Metanephros (tissue), 2 donors: Measurements from ENCODE around the gene OSTM1.

- RAMPAGE, long total RNA, result no peak
These were observed 135.2 kb downstream of the QRSL1 start for GRCh38 chr6:106764394-106765122.

DNA sequence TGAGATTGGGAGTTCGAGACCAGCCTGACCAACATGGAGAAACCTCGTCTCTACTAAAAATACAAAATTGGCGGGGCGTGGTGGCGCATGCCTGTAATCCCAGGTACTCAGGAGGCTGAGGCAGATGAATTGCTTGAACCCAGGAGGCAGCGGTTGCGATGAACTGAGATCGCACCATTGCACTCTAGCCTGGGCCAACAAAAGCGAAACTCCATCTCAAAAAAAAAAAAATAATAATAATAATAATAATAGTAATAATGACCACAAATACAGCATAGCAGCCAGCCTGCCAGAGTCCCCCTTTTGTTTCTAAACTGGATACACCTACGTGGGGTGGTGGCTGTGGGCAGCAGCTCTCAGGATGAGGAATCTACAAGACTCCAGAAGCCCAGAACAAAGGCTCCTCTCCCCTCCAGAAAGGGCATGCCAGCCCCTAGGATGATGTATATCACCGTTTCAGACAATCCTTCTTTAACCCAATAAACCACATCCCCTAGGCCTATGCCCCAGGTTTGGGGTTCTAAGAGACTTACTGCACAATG is 155.8 kb downstream of the QRSL1 start:
- RAMPAGE, long total RNA, result no peak

DNA sequence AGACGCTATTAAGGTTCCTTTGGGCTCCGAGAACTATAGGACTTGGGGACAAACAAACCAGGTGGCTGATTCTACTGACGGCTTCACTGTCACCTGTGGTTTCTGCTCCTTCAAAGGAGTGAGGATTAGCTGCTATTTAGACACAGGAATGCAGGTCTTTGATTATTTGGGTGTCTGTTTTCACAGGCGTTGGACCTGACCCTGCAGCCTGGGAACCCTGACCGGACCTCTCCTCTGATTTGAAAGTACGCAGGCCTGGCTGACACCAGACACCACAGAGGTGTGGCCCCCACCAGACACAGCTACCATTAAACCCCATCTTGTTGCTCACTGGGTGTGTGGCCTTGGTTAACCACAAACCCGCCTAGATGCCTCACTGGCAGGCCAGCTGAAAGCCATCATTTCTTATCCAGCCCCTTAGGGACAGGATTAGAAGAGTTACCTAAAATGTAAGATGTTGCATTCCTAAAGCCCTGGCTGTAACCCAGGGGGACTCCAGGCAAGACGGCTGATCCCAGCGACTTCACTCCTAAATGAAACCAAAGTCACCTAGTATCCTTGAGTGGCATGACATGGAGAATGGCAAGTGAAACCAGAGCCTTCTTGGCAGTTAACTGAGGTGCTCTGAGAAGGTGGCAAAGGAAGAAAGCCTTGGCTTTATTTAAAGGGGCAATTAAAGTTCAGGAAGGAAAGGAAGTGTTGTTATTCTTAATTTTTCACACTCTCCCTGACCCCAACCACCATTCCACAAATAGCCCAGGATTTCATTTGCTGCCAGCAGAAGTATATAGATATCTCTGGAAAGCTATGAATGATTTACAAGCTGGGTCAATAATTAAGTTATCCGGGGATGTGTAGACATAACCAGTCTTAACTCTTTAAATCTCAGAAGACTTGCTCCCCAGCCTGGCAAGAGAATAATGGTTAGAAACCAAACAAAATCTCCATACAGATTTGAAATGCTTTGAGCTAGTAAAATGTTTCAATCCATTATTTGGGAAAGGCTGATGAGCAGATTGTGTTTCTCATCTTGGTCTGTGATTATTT is 169.9 kb downstream of the QRSL1 start:
- RAMPAGE, long total RNA, result no peak

- RAMPAGE, long total RNA, result no peak
These were observed 100.1 kb downstream of the CD24 start for GRCh38 chr6:106874335-106874824.

DNA sequence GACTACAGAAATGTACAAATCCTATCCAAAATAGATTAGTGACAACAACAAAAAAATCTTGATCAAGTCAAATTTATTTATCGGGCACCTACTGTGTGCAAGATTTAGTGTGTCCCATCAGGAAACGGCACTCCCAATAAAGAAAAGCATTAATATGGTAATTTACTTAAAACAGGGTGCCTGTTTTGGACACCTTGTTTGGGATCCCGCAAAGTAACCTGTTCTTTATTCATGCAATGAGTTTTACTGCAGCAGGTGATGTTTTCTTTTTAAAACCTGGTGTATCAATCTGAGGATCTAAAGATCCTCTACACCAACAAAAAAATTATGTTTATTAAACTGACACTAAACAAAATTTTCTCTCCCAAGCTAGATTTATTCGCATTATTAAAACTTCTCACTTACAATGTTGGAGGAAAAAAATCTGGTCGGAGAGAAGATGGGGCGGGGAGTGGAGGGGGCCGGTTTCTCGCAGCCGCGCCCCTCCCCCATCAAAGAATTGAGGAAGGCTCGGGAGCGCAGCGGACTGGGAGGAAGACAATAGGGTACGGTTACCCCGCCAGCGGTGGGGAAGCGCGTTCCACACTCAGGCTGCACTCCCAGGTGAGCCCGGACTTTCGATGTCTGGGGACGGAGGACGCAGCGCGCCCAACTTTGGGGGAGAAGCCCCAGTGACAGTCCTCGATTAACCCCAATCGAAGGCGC is 1.5 kb downstream of the CD24 start:
- RAMPAGE, long total RNA, result no peak

GRCh38 chr6:107114045-107115196 is 894 bp downstream of the BEND3 start:
- RAMPAGE, long total RNA, result no peak

- RAMPAGE, long total RNA, result no peak
These were observed 431 bp upstream of the PDSS2 start for GRCh38 chr6:107459636-107460354.

GRCh38 chr6:107541897-107542486 is 52.1 kb downstream of the SOBP start:
- RAMPAGE, long total RNA, result no peak

- RAMPAGE, long total RNA, result no peak
These were observed 119.7 kb downstream of the SCML4 start for GRCh38 chr6:107704256-107705049.

- RAMPAGE, long total RNA, result no peak
These were observed 12.3 kb downstream of the SCML4 start for GRCh38 chr6:107811770-107812308.

DNA sequence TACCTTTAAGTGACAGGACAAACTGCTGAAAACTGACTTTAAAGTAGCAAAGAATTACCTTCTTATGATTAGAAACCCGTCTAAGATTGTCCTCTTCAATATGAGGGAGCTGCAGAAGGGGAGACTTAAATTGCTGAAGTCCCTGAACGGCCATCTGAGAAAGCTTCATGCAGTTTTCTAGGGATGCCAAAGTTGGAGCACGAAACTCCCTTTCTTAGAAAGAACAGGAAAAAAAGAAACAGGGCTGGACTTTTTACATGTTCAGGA is 55.3 kb downstream of the SEC63 start:
- RAMPAGE, long total RNA, result no peak

DNA sequence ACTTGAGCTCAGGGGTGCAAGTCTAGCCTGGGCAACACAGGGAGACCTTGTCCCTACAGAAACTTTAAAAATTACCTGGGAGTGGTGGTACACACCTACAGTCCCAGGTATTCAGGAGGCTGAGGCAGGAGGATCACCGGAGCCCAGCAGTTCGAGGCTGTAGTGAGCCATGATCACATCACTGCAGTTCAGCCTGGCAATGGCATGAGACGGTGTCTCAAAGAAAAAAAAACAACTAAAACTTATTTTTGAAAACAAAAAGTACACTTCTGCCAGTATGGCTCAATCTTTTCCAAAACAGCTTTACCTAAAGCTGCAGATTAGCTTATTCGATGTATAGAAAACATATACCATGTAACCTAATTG is 19.0 kb downstream of the SEC63 start:
- RAMPAGE, long total RNA, result no peak

- RAMPAGE, long total RNA, result no peak
These were observed 43.8 kb upstream of the SEC63 start for GRCh38 chr6:108001941-108002140.

GRCh38 chr6:108043307-108044199 is 31.0 kb downstream of the OSTM1 start:
- RAMPAGE, long total RNA, result no peak

DNA sequence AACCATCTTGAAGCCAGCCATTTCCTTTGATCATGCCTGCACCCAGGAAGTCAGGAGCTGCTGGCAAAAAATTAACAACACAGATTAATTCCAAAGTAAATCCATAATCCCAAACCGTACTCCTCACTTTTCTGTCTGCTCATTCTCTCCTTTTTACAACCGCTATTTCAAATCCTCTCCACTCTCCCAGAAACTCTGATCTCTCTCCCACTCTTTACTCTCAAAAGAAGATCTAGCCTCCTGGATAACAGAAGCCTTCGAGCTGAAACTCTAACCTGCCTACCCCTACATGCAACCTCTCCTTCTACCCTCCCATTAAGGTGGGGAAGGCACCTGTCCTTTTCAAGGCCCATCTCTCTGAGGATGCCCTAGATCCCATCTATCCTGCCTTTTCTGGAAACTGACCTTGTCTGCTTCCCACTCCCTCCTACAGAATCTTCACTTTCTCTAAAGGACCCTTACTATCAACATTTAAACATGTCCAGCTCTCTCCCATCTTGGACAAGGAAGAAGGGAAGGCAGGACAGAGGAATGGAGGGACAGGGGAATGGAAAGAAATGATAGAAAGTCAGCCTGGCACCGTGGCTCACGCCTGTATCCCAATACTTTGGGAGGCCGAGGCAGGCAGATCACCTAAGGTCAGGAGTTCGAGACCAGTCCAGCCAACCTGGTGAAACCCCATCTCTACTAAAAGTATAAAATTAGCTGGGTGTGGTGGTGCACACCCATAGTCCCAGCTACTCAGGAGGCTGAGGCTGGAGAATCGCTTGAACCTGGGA is 7.4 kb downstream of the OSTM1 start:
- RAMPAGE, long total RNA, result no peak

- RAMPAGE, long total RNA, result no peak
These were observed at the start of gene OSTM1 for GRCh38 chr6:108073939-108075188. Gene OSTM1, minus strand, starts transcription at chr6:108074741.

DNA sequence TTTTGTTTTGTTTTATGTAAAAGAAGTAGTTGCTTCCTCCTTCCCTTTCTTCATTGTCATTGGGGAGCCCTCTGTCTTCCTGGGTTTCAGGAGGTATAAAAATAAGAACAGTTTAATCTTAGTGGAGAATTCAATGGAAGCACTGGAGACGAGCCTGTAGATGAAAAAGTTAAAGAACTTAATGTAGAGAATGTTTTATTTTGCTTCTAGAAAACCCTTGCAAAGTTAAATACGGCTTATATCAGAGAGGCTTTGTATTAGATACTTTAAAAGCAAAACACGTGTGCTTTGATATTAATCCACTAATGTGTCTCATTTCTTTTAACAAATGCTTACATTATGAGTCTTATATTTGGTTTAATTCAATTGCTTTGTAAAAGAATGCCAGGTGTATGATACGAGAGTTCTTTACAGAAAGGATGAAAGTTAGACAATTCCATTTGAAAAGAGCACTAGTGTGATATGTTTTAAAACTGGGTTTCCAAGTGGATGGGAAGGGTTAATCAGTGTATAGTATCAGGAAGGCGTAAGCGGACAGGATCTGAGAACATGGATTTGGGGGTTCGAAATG is 2.4 kb downstream of the FOXO3 start:
- RAMPAGE, long total RNA, result no peak

DNA sequence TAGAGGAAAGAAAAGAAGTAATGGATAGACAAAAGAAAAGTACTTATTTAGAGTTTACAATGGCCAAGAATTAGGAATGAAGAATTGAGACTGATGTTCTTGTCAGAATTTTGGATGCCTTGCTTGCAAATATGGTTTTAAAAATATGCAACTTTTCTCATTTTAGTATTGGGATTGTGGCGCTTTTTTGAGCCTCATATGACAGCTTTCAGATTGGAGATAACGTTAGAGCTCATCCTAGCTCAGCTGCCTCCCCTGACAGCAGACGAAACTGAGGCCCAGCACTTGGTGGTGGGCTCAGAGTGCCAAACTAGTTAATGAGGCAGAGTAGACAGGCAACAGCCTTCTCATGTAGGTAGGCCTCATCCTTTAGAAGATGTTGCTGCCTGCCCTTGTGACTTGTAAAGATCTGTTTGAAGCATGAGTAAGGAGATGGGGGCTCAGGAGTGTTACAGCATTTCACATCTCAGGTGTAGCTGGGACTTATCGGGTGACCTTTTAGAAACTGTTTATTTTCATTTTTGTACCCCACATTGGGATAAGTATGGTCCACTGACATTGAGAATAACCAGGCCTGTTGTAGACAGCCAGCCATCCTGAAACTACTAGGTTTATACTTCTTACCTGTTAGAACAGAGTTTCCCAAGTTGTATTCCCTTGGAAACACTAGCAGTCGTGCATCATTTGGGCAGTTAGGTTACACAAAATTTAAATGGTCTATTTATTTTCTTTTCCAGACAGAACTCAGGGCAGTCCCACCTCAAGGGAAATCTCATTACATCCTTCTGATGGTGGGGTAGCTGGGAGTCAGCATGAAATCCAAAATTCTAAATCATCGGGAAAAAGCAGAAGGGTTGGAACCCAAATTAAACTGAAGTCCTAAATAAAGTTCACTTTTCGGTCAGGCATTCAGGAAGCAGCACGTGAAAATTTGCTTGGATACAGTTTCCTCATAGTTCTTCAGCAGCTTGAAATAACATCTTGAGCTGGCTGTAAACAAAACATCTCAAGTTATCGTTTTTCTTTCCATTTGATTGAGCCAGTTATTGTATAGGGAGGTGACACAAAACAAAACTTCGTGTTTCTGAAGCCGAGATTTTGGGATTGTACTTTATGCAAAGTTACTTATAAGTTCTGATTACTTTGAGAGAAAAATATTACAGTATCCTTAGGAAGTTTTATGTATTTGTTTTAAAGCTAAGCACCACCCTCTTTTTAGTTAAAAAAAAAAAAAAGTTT is 30.4 kb downstream of the FOXO3 start:
- RAMPAGE, long total RNA, result no peak

GRCh38 chr6:108596707-108597168 is 36.0 kb downstream of the FOXO3 start:
- RAMPAGE, long total RNA, result no peak

GRCh38 chr6:108650659-108651230 is 90.0 kb downstream of the FOXO3 start:
- RAMPAGE, long total RNA, result no peak